Right atrium auricular region (tissue), 2 donors: Measurements from ENCODE around the genes DHCR24 and USP24.

DNA sequence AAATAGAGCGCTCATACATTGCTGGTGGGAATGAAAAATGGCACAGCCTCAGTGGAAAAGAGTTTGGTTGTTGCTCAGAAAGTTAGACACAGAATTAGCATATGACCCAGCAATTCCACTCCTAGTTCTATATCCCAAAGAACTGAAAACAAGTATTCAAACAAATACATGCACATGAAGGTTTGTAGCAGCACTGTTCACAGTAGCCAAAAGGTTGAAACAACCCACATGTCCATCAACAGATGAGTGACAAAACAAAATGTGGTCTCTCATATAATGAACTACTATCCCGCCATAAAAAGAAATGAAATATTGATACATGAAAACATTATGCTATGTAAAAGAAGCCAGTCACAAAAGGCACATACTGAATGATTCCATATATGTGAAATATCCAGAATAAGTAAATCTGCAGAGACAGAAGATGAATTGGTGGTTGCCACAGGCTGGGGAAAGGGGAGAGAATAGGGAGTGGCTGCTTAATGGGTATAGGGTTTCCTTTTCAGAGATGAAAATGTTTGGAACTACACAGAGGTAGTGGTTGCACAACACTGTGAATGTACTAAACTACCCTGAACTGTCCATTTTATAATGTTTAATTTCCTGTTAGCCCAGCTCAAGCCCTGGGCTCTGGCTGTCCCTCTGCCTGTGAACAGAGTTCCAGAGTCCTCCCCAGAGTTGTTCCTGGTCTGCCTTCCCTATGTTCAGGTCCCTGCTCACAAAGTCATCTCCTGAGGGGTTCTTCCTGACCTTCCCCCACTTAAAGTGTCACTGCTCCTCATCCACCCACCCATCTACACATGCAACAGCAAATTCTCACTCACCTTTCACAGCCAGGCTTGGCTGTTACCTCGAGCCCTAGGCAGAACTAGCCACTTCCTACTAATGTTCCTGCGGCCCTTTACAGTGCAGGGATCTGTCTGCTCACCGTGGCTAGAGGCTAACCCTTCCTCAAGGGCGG is 22.6 kb downstream of the DHCR24 start:
- PRO-cap, result no peak
- RAMPAGE, long total RNA, 2 experiments, result no peak in any of the 2 experiments

DNA sequence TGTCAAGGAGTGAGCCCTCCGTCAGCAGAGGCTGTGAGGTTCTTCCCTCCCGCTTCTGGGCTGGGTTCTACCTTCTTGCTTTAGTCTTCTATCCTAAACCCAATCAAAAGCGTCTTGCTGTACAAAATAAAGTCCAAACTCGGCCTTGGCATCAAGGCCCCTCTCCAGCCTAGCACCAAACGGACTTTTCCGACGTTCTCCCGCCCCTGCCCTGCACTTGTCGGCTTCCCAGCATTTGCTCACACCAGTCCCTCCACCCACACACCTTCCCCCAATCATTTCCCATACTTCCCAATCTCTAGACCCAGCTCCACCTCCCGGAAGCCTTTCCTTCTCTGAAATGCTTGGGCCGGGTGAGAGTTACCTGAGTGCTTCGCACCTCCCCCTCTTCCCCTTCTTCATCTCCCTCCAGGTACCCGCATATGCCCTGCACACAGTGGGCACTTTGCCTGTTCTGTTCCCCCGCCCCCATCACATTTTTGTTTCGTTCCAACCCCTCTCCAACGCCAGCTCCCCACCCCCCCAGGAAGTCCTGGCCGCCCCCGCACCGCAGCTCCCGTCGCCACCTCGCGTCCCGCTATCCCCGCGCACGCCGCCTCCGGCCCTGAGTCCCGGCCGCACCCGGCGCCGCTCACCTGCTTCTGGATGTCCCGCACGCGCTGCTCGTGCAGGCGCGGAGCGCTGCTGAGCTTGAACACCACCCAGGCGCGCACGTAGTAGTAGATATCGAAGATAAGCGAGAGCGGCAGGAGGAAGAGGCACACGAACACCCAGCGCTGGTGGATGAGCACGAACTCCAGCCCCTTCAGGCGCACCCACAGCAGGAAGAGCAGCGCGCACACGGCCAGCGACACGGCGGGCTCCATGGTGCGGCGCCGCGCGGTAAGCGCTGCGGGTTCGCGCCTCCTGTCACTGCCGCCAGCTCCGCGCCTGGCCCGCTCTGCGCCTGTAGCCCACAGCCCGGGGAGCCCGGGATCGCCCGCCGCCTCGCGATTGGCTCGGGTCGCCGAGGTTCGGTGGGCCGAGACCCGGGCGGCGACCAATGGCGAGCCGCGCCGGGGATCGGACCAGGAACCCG is at the start of gene DHCR24:
Gene DHCR24, minus strand, starts transcription at position 942 of the 1,078 bp plus-strand sequence.
- PRO-cap, result bidirectional peak, plus-strand start outside the sequence, minus-strand start at position 942 of the sequence
- RAMPAGE, long total RNA, 2 experiments, result no peak in any of the 2 experiments

GRCh38 chr1:54945557-54945869 is 34.9 kb upstream of the TMEM61 start:
- PRO-cap, result no peak
- RAMPAGE, long total RNA, 2 experiments, result no peak in any of the 2 experiments

GRCh38 chr1:54989480-54990105 is 9.1 kb upstream of the BSND start:
- PRO-cap, result no peak
- RAMPAGE, long total RNA, 2 experiments, result no peak in any of the 2 experiments

DNA sequence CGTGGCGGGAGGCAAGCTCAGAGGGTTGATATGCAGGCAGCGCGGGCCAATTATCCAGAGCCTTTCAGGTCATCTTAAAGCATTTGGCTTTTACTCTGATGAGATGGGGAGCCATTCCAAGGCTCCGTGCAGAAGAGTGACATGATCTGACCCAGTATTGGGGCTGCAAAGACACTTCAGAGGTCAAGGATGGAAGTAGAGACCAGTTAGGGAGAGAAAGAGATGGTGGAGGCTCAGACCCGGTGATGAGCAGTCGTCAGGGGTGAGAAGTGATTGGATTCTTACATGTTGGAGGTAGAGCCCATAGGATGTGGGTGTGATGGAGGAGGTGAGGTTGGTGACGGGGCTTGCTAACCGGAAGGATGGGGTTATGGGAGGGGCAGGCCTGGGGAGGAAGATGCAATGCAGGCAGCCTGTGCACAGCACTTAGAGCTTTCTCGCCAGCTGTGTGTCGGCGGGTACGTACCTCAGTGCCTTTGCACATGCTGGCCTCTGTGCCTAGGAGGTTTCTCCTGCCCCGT is 3.0 kb upstream of the BSND start:
- PRO-cap, result no peak
- RAMPAGE, long total RNA, 2 experiments, result no peak in any of the 2 experiments

- PRO-cap, result no peak
- RAMPAGE, long total RNA, 2 experiments, result no peak in any of the 2 experiments
These were observed 3.4 kb upstream of the PCSK9 start for GRCh38 chr1:55035973-55036376.

DNA sequence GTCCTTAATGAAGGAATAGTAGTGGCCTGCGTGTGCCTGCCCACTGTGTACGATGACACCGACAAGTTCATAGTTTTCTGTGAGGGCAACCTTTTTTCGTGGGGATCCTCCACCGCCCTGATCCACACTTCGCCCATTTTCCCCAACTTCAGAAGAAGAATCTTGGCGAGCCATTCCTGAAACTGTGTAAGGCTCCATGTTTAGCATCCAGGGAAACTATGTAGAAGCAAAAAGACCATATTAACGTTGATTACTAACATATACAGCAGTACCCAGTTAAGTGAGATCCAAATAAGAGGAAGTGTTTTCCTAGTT is 57.6 kb downstream of the PCSK9 start:
- PRO-cap, result no peak
- RAMPAGE, long total RNA, 2 experiments, result no peak in any of the 2 experiments

DNA sequence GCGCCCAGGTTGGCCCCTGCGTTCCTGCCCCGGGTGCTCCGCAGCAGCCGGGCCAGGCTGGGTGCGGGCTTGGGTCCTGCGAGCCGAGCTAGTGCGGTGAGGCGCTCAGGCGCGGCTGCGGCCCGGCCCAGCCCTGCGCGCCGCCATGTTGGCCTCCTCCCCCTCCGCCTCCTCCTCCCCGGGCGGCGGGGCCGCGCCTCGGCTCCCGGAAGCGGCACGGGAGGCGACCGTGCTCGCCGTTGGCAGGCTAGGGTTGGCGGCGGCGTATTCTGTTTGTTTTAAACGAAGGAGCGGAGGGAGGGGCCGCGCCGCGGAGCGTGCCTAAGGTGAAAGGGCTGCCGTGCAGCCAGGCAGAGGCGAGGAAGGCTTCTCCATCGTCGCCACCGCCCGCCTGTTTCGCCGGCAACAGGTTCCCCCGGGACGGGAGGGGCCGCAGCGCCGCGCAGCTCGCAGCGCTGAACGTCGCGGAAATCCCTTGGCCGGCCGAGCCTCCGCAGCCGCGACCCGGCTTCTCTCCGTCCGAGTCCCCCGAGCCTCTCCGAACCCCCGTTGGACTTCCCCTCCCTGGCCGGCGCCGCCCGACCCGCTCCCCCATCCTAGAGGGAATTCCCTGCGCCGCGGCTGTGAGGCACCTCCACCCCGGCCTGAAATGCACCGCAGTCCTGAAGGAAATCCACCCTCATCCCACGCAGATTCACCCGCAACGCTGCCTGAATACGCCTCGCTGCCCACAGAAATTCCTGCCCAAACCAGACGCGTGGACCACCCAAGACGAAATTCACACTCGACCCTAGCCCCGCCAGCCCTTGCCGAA is at the start of gene USP24:
Gene USP24, minus strand, starts transcription at position 158 of the 814 bp plus-strand sequence.
- PRO-cap, result bidirectional peak, plus-strand start at position 217 of the sequence, minus-strand start at position 156 of the sequence; bidirectional peak, plus-strand start at position 657 of the sequence, minus-strand start at position 664 of the sequence
- RAMPAGE, long total RNA, 2 experiments, result no peak in any of the 2 experiments

- PRO-cap, result no peak
- RAMPAGE, long total RNA, 2 experiments, result no peak in any of the 2 experiments
These were observed 618.2 kb upstream of the USP24 start for GRCh38 chr1:55833366-55833755.

GRCh38 chr1:56080967-56081748 is 498.2 kb downstream of the PLPP3 start:
- PRO-cap, result bidirectional peak, plus-strand start at chr1:56081334, minus-strand start at chr1:56081209
- RAMPAGE, long total RNA, 2 experiments, result no peak in any of the 2 experiments

DNA sequence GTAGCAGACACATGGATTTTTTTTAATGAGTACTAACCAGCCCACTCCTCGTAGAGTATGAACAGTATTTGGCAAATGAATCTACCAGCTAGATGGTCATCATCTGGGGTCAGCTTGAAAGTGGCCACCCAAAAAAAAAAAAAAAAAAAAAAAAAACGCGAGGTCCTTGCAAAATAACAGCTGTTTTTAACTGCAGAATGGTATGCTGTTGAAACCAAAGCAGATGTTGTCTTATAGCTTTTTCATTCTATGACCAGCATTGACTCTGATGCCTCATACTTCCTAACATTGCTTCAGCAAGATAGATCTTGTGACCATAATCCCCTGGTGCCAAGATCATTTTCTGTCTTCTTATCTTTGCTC is 181.7 kb downstream of the PLPP3 start:
- PRO-cap, result no peak
- RAMPAGE, long total RNA, 2 experiments, result no peak in any of the 2 experiments

DNA sequence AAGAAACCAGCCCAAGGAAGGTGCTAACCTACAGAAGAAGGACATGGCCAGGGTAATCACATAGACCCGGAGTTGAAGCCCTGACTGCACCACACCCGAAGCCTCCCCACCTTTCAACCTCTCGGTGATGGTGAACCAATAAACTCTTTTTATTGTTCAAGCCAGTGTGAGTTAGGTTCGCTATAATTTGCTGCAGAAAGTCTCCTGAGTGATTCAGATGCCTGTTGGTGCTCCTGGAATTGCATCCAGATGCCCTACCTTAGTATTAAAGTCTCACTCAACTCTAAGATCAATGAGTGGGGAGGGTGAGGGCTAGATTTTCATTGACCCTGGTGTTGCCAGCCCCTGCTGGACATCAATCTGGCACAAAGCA is 163.6 kb downstream of the PLPP3 start:
- PRO-cap, result no peak
- RAMPAGE, long total RNA, 2 experiments, result no peak in any of the 2 experiments

- PRO-cap, result unidirectional peak, plus-strand start at chr1:56458098
- RAMPAGE, long total RNA, 2 experiments, result no peak in any of the 2 experiments
These were observed 121.5 kb downstream of the PLPP3 start for GRCh38 chr1:56457678-56458403.

GRCh38 chr1:56544007-56544485 is 35.3 kb downstream of the PLPP3 start:
- PRO-cap, result no peak
- RAMPAGE, long total RNA, 2 experiments, result no peak in any of the 2 experiments

- PRO-cap, result no peak
- RAMPAGE, long total RNA, 2 experiments, result no peak in any of the 2 experiments
These were observed 9.7 kb downstream of the PLPP3 start for GRCh38 chr1:56569527-56570117.

DNA sequence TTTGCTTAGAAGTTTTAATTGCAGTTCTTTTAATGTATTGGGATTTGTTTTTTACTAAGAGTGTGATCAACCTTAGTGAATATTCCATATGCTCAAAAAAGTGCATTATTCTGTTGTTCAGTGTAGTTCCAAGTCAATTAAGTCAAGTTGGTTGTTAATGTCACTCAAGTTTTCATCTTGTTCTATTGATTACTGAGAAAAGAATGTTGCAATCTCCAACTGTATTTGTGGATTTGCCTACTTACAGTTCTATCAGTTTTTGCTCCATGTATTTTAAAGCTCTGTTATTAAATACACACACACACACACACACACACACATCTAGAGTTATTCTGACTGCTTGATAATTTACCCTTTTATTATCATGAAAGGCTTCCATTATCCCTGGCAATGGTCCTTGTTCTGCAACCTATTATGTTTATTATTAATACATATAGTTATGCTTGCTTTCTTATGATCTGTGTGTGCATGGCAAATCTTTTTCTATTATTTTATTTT is 2.5 kb downstream of the C8A start:
- PRO-cap, result no peak
- RAMPAGE, long total RNA, 2 experiments, result no peak in any of the 2 experiments

- PRO-cap, result no peak
- RAMPAGE, long total RNA, 2 experiments, result no peak in any of the 2 experiments
These were observed 43.3 kb downstream of the C8A start for GRCh38 chr1:56897579-56898635.

GRCh38 chr1:56919569-56920174 is 46.1 kb downstream of the C8B start:
- PRO-cap, result no peak
- RAMPAGE, long total RNA, 2 experiments, result no peak in any of the 2 experiments

- PRO-cap, result no peak
- RAMPAGE, long total RNA, 2 experiments, result no peak in any of the 2 experiments
These were observed 2.0 kb upstream of the C8B start for GRCh38 chr1:56967682-56968332.

DNA sequence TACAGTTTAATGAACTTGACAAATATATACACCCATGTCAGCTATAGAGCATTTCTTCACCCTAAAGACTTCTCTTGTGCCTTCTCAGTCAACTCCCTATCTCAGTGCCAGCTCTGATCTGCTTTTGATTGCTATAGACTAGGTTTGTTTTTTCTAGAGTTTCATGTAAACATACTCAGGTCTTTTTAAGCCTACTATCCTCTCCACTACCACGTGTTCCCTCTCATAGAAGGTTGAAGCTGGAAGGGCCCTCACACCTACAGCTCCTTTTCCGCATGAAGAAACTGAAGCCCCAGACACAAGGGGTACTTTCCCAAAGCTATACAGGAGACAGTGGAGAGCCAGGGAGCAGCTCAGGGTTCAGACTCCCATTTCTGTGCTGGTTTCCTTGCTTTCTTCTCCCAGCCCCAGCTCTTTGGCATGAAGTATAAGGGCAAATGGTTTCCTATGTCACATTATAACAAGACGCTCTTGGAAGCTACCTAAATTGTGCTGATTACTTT is 38.1 kb upstream of the C8B start:
- PRO-cap, result no peak
- RAMPAGE, long total RNA, 2 experiments, result no peak in any of the 2 experiments